Measurements from ENCODE around the genes POLR1G and GPR4.

GRCh38 chr19:44749108-44749517 lies 605 bp downstream of the BCL3 start:
- PRO-cap, 2 experiments = no peak in any of the 2 experiments

DNA sequence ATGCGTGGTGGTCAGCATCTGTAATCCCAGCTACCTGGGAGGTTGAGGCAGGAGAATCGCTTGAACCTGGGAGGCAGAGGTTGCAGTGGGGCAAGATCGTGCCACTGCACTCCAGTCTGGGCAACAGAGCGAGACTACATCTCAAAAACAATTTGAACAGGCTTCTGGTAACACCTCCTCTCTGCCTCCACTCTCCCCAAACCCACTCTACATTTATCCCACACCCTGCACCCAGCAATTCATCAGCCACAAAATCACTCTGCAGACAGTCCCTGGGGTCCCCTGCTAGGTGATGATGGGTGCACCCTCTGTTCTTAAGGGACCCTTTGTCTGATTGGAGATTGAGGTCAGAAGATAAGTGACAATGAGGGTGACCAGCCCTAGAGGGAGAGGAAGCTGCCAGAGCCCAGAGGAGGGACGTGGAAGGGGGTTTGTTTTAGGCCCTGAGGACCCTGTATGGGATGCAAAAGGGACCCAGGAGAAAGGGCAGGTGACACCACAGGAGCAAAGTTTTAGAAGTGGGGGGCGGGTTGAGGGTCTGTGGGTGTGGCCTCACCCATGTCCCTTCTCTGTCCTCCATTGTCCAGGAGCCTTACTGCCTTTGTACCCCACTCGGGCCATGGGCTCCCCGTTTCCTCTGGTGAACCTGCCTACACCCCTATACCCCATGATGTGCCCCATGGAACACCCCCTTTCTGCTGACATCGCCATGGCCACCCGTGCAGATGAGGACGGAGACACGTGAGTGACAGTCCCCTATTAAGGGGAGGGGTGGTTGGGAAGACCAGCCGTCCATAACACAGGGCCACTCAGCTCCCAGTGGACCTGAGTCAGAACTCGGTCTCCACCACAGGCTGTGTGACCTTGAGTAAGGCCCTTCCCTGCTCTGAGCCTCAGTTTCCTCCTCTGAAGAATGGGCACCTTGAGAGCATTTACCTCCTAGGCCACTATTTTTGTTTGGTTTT lies 2.4 kb downstream of the BCL3 start:
- PRO-cap, 2 experiments = no peak in any of the 2 experiments

DNA sequence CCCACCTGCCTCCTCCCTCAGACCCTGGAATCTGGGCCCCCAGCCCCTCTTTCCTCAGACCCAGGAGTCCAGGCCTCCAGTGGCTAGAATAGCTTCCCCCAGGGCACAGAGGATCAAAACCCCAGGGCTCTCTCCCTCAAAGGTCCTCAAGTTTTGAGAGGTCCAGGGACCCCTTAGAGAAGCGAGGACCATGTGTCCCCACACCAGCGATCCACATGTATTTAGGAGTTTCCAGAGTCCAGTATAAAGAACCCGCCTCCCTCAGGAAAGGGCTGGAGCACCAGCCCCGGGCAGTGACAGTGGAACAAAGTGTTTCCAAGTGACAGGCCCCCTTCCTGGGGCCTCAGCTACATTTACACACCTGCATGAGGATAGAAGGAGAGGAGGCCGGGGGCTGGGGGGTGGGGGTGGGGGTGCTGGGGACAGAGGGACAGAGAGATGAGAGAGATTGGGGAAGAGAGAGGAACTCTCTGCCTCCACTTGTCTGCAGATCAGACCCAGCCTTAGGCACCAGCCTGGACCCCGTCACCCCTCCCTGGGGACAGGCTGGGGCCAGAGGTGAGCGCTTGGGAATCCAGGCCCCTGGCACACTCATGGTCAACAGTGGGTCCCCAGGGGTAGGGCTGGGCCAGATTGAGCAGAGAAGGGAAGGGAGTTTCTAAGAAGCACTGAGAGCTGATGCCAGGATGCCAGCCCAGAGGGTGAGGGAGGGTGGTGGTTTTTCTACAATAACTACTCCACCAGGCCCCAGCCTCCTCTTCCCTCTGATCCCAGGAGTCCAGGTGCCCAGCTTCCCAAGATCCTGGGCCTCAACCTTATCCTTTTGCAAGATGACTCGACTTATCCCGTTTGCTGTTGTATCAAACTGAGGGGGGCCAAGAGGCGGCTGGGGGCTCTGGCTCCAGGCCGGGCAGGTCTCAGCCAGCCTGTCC lies 835 bp downstream of the BCAM start:
- PRO-cap, 2 experiments = no peak in any of the 2 experiments

GRCh38 chr19:44846676-44847459 lies 771 bp downstream of the NECTIN2 start:
- PRO-cap, 2 experiments = no peak in any of the 2 experiments

GRCh38 chr19:44870033-44870656 lies 20.9 kb upstream of the TOMM40 start:
- PRO-cap, 2 experiments = no peak in any of the 2 experiments

DNA sequence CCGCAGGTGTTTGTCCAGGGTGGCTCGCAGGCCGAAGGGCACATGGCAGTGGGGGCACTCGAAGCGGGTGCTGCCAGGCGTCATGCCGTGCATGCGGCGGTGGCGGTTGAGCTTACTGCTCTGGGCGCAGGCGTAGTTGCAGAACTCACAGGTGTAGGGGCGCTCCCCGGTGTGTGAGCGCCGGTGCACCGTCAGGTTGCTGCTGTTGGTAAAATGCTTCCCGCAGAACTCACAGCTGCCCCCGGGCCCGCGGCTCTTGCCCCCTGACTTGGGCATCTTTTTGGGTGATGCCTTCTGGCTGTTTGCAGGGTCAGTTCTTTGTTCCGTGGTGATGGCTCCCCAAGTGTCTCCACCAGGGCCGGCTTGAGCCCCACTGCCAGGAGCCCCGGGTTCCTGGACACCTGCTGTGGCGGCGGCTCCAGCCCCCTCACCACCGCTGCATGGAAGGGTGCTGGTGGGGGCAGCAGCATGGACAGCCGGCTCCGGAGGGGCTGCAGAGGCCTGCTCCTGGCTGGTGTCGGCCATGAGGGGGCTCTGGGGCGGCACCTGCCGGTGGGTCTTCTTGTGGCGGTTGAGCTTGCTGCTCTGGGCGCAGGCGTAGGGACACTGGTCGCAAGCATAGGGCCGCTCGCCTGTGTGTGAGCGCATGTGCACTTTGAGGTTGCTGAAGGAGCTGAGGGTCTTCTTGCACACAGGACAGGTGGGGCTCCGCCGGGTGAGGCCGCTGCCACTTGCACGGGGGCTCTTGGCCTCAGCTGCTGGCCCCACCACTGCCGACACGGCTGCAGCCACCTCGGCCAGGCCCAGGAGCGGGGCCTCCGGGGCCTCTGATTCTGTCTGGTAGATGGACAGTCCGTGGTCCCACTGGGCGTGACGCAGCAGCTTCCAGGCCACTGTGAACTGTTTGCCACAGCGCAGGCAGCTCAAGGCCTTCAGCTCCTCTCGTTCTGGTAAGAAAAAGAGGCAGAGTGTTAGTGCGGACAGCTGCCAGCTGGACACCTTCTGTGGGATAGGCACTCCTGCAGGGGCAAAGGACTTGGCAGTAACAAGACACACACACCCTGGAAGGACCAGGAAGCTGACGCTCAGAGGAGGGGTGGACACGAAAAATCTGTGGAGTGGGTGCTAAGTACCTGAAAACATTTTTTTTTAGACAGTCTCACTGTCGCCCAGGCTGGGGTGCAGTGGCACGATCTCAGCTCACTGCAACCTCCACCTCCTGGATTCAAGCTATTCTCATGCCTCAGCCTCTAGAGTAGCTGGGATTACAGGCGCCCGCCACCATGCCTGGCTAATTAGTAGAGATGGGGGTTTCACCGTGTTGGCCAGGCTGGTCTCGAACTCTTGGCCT lies 4.2 kb downstream of the ZNF296 start:
- PRO-cap, 2 experiments = no peak in any of the 2 experiments

GRCh38 chr19:45074772-45075050 lies 1.6 kb downstream of the ZNF296 start:
- PRO-cap, 2 experiments = no peak in any of the 2 experiments

DNA sequence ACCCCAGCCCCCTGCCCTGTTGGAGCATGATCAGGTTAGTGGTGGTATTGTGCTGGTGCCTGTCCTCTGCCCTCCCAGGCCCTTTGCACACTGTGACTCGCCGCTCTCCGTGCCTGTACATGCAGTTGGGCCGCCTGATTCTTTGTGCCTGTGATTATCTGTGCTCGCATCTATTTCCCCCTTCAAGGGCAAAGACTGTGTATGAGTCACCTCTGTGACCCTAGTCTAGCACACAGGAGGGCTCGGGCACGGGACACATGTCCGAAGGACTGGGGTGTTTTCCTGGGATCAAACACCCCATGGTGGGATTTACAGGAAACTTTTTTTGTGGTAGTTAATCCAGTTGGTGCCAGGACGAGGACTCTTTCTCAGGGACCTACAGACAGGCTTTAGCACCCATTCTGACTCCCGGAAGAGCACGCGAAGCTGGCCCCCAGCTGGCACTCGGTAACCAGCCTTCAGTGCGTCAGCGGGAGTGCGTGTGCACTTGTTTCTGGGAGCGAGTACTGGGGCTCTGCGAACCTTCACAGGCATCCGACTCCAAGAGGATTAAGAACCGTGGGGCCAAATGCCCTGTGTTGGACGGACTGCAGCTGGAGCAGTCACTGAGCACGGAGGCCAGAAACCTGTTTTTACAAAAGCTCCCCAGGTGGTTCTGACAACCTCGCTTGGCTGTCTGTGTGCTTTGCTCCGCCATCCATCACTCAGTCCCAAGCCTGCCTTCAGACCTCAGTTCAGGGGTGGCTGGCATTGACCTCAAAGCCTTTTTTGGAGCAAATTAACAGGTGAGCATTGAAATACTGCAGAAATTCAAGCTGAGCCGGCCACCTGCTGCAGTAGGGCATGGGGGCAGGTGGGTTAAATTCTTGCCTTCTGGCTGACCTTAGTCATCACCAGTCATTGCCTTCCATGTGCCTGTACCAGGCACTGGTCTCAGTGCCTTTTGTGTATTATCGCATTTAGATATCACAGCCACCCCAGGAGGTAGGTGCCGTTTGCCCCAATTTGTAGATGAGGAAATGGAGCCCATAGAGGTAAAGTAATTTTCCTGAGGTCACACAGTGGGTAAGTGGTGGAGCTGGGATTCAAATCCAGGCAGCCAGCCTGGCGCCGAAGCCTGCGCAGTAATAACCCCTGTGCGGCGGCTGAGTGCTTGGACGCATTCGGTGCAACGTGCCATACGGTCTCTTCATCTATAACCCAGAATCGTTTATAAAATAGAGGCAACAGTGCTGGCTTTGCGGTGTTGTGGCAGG lies 6.9 kb downstream of the PPP1R37 start:
- PRO-cap, 2 experiments = peak in 1 of 2 experiments; most common minus-strand start position 420 of the sequence (in 1)

DNA sequence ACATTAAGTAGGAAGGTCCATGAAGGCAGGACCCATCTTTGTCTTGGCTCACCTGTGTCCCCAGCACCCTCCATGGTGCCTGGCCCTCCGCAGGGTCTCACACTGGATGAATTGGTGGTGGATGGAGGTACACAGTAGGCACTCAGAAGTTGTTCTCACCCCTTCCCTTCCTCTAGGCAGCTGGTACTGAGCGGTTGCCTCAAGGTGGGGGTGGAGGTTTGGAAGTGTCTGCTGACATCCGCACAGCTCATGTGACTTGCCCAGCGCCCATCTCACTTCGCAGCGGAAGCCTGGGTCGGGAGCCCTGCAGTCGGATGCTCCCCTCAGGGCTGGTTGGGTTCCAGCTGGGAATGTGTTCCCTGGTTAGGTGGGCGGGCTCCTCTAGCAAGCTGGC lies 10.1 kb downstream of the PPP1R37 start:
- PRO-cap, 2 experiments = no peak in any of the 2 experiments

GRCh38 chr19:45321135-45321334 lies 1.6 kb downstream of the CKM start:
- PRO-cap, 2 experiments = peak in 1 of 2 experiments; most common plus-strand start chr19:45321219 (in 1)

GRCh38 chr19:45385848-45386368 lies 15.5 kb upstream of the ERCC2 start:
- PRO-cap, 2 experiments = no peak in any of the 2 experiments

GRCh38 chr19:45406529-45406831 lies at the start of gene POLR1G:
POLR1G (plus strand) TSS chr19:45406644.
- PRO-cap, 2 experiments = peak in 1 of 2 experiments; most common plus-strand start chr19:45406644 (in 1)

- PRO-cap, 2 experiments = peak in 1 of 2 experiments; most common minus-strand start chr19:45508870 (in 1)
Observed at GRCh38 chr19:45508295-45509196, 1.3 kb downstream of the VASP start.

GRCh38 chr19:45509707-45509936 lies 2.3 kb downstream of the VASP start:
- PRO-cap, 2 experiments = no peak in any of the 2 experiments

DNA sequence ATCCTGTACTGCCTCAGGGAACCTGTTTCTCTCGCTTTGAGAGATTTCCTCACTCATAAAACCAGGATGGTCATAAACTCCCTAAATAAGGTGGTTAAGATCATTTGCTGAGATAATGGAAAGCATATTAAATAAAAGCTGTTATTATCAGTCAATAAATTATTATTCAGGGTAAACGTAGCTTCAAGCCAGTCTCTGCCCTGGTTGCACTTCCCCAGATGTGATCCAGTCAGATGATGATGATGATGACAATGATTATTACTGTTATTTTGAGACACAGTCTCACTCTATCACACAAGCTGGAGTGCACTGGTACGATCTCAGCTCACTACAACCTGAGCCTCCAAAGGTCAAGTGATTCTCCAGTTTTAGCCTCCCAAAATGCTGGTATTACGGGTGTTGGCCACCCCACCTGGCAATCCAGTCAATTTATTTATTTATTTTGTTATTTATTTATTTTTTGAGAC lies 16.8 kb downstream of the OPA3 start:
- PRO-cap, 2 experiments = peak in 1 of 2 experiments; most common plus-strand start position 285 of the sequence (in 1)

DNA sequence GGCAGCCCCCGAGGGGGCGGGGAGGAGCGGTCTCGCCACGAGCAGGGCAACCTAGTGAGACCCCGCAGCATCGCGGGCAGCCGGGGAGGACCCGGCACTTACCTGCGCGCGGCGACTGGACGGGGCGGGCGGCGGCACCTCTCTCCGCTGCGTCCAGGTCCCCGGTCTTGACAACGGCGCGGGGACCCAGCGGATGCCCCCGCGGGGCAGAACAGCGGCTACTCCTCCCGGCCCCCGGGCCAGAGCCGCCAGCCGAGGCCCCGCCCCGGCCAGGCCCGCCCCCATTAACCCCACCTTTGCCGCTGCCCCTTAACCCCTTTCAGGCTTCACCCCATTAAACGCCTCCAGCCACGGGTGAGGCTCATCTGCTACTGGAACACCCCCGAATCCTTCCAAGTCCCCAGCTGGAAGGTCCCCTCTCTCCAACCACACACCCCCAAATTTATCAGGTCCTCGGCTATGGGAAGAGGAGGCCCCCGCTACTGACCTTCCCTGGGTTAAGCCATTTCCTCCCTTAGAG lies at the start of gene GPR4:
GPR4 (minus strand) TSS at position 220 of the 520 bp plus-strand sequence.
- PRO-cap, 2 experiments = peak in 2 of 2 experiments; most common minus-strand start position 169 of the sequence (in 2)

GRCh38 chr19:45668545-45668798 lies 451 bp downstream of the GIPR start:
- PRO-cap, 2 experiments = no peak in any of the 2 experiments

DNA sequence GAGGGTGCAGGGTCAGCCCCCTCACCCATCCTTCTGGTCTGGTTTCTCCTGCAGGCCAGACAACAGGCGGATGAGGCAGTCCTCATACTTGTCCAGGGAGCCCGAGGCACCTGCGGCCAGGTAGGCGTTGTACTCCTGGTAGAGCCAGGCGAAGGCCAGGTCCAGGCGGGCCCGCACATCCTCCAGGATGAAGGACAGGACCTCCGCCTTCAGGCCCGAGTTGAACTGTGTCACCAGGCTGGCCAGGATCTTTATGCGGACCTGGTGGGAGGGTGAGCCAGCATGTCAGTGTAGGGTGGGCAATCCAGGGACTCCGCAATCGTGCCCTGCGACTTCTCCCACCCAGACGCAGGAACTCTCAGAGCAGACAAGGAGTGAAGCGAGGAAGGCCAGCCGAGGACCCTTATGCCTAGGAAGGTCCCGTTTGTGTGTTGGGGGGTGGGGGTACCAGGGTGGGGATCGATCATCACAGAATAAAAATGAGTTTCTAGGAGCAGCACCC lies 13.9 kb upstream of the RSPH6A start:
- PRO-cap, 2 experiments = no peak in any of the 2 experiments

DNA sequence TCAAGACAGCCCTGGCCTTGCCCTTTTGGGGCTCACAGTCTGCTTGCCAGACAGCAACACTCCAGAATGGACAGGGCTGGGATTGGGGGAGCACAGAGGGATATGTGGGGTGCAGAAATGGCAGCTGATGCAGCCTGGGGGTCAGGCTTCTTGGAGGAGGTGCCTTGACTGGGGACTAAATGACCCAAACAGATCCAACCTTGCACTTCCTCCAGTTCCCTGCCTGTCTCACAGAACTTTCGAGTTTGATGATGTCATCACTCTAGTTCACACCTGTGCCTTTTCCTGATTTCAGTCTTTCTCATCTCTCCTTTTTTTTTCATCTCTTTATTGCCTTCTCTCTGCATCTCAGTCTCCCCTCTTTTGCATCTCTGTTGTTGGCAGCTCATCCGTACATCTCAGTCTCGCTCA lies 4.6 kb downstream of the IRF2BP1 start:
- PRO-cap, 2 experiments = no peak in any of the 2 experiments

GRCh38 chr19:45995986-45996615 lies 834 bp downstream of the CCDC61 start:
- PRO-cap, 2 experiments = no peak in any of the 2 experiments